Colic lymph node (tissue), 1 donor: ENCODE results near the gene ACE.

DNA sequence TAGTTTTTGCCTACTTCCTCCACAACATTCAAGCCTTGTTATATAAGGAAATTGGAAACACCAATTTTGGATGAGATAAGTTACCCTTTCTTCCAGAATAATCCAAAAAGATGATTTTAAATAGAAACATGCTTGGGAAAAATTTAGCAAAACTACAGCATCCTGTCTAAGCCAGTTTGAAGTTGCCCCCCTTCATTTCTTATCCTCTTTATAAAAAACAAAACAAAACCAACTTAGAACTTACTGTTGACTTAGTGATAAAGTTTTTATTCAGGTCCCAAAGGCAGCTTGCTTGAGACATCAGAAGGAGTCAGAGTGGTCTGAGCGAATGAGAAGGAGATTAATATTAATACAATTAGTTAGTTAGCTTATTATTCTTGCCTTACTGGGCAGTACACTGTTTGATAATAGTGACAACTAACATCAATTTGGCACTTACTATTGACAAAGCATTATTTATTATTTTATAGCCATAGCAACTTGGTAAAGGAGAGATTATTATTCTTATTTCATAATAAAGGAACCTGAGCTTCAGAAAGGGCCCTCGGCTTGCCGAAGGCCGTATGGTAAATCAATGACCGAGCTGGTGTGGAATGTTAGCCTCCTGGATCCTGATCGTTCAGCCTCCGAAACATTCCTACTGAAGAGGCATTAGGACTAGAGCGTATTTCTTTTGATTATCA lies 199.6 kb upstream of the TBX2 start:
- PRO-cap, result no peak

GRCh38 chr17:61294779-61295249 lies 104.8 kb upstream of the TBX2 start:
- PRO-cap, result no peak

GRCh38 chr17:61412764-61413771 lies 13.4 kb downstream of the TBX2 start:
- PRO-cap, result no peak

- PRO-cap, result no peak
Measured at GRCh38 chr17:61451356-61452092, 698 bp upstream of the TBX4 start.

DNA sequence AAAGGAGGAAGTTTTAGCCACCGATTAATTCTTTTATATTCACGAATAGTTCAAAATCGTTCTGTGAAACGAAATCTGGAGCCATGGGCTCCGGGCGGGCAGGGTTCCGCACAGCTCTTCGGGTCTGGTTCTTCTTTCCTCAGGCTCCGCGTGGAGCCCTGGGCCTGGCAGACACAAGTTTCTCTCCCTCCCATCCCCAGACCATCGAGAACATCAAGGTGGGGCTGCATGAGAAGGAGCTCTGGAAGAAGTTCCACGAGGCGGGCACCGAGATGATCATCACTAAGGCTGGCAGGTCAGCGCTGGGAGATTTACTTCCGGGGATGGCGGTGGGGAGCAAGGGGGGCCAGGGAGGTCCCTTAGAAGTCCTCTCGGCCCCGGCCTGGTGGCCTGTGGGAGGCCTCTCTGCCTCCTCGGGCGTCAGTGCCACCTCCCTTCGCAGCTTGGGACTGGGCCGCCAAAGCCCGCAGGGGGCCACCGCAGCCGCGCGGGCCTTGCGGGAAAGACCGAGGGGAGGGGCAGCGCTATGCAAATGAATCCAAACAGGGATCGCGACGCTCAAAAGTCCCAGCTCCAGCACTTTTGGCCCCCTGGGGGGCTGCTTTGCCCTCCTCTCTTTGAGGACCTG lies 5.2 kb downstream of the TBX4 start:
- PRO-cap, result no peak

GRCh38 chr17:61862110-61862743 lies 1.1 kb downstream of the BRIP1 start:
- PRO-cap, result no peak

DNA sequence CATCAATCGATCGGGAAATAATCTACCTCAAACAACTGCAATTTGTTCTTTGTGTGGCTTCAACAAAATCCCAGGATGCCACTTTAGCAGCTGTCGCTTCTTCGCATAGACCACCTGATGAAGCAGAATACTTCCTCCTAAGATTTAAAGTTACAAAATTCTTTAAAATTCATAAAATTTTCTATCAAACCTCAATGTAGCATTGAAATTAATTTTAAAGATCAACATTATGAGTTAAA lies 35.6 kb downstream of the MED13 start:
- PRO-cap, result no peak

- PRO-cap, result no peak
Measured at GRCh38 chr17:62627972-62628268, 450 bp downstream of the MRC2 start.

DNA sequence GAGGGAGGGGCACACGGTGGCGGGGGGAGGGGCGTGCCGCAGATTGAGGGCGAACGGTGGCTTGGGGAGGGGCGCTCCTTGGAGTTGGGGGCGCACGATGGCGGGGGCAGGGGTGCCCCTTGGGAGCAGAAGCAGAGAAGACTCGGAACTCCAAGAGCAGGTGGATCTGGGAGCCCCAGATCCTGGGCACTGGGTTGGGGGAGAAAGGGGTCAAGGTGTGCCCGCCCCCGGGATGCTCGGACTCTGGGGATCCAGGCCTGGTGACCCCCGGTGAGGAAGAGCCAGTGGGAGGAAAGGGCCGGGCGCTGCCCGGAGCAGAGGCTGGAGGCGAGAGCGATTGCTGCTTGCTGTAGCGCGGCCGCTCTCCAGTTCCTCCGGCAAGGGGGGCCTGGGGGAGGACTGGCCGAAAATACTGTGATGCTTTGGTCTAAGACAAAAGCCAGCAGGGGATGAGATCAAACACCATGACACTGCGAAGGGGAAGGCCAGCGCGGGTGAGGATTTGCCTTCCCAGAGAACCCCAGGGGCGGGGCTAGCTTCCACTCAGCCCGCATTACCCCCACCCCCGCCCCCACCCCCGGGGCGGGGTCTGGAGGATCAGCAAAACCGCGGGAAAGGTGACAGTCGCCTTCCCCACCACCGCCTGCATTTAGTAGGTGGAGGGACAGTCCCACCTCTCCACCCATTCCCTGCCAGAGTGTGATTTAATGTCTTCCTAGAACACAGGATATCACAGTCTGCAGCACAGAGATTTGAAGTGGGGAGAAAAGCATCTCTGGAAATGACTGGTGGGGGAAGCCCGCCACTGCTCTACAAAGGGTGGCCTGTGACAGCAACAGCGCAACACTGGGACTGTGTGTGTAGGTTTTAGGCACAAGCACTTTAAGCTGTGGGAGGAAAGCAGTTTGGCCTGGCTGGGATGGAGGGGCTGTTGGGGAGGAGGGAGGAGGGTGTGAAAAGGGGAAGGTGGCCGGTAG lies 25.6 kb downstream of the MRC2 start:
- PRO-cap, result no peak

GRCh38 chr17:62692161-62693264 lies 65.0 kb downstream of the MRC2 start:
- PRO-cap, result no peak

- PRO-cap, result no peak
Measured at GRCh38 chr17:62703653-62704382, 76.3 kb downstream of the MRC2 start.

DNA sequence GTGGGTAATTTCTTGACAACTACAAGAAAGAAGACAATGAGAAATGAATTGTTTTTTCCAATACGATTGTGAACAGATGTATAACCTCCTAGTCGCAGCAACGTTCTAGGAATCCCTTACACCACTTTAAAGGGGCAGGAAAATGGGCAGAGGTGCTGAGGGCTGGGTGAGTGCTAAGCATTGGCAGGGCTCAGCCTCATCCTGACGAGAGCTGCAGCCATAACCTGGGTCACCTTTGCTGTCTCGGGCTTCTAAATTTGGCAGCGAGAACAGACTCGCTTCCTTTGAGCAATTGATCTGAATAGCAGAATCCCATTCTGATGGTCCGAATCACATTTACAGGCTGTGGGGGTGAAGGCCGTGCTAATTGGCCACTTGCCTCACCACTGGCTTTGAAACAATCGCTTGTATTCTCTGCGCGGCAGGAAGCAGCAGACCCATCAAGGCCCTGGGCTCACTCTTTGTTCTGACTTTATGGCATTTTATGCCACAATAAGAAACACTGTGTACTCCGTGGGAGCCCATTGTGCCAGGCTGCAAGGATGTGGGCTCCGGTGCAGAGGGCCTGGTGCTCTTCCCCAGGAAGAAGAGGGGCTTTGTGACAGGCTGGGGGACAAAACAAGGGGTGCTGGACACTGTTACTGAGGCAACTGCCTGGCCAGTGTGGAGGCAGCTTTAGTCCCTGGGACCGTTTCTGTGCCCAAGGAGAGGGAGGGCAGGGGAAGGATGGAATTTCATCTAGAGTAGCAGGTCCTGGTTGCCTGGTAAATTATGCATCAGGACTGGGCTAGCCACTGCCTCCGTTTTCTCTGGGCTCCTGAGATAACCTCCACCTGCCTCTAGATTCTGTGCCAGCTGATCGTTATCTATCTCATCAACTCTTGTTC lies 78.3 kb downstream of the MRC2 start:
- PRO-cap, result no peak

- PRO-cap, result no peak
Measured at GRCh38 chr17:62806387-62807158, 1.5 kb downstream of the MARCHF10 start.

- PRO-cap, result no peak
Measured at GRCh38 chr17:62965195-62965585, 845 bp upstream of the TANC2 start.

- PRO-cap, result no peak
Measured at GRCh38 chr17:63162064-63163272, 196.4 kb downstream of the TANC2 start.

GRCh38 chr17:63447644-63448075 lies 1.6 kb upstream of the CYB561 start:
- PRO-cap, result no peak

- PRO-cap, result bidirectional peak, plus-strand start at chr17:63477061, minus-strand start at chr17:63477003
Measured at GRCh38 chr17:63476753-63477911, at the start of gene ACE. TSS of gene ACE (plus strand) at chr17:63477061.

GRCh38 chr17:63577311-63577711 lies 23.4 kb upstream of the TACO1 start:
- PRO-cap, result no peak

GRCh38 chr17:63684751-63685528 lies 15.0 kb downstream of the LIMD2 start:
- PRO-cap, result no peak

DNA sequence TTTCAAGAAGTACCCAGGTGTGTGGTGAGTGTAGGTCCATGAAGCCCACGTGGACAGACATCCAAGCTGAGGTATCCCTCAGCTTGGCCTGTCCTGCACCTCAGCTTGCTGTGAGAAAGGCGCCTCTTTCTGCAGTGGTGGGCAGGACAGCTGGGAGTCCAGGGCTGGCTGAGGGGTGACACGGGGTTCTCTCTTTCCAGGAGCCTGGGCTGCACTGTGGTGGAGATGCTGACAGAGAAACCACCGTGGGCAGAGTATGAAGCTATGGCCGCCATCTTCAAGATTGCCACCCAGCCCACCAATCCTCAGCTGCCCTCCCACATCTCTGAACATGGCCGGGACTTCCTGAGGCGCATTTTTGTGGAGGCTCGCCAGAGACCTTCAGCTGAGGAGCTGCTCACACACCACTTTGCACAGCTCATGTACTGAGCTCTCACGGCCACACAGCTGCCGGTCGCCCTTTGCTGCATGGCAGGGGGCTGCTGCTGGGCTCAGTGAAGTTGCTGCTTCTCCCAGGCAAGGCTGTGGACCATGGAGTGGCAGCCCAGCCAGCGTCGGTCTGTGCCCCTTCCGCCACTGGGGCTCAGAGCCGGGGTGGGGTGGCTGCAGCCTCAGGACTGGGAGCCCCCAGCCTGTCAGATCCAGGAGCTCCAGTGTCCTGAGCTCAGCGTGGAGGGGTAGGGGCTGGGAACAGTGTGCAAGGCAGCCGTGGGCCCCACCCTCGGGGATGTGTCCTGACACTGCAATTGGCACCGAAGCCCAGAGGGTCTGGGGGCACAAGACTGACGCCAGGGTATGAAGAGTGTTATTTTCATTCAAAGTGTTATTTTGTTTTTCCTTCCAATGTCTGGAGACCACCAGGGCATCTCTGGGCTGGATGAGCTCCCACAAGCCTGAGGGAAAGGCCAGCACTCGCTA lies 6.3 kb downstream of the LIMD2 start:
- PRO-cap, result no peak